Testis (tissue), 5 donors: ENCODE data around the genes TARDBP and C1orf167.

- PRO-cap, 3 experiments, result peak in 1 of 3 experiments; most common minus-strand start chr1:10867274 (in 1)
- RAMPAGE, long total RNA, 2 experiments, result no peak in any of the 2 experiments
- RRBS, result 2% methylated on average over 34 of the region's 87 CpGs
Observed at GRCh38 chr1:10866592-10867724, 70.5 kb upstream of the CASZ1 start.

- PRO-cap, 3 experiments, result no peak in any of the 3 experiments
- RAMPAGE, long total RNA, 2 experiments, result no peak in any of the 2 experiments
- RRBS, result no CpG with 5 or more reads among the region's 11 CpGs
Observed at GRCh38 chr1:10969319-10969825, 12.5 kb downstream of the C1orf127 start.

DNA sequence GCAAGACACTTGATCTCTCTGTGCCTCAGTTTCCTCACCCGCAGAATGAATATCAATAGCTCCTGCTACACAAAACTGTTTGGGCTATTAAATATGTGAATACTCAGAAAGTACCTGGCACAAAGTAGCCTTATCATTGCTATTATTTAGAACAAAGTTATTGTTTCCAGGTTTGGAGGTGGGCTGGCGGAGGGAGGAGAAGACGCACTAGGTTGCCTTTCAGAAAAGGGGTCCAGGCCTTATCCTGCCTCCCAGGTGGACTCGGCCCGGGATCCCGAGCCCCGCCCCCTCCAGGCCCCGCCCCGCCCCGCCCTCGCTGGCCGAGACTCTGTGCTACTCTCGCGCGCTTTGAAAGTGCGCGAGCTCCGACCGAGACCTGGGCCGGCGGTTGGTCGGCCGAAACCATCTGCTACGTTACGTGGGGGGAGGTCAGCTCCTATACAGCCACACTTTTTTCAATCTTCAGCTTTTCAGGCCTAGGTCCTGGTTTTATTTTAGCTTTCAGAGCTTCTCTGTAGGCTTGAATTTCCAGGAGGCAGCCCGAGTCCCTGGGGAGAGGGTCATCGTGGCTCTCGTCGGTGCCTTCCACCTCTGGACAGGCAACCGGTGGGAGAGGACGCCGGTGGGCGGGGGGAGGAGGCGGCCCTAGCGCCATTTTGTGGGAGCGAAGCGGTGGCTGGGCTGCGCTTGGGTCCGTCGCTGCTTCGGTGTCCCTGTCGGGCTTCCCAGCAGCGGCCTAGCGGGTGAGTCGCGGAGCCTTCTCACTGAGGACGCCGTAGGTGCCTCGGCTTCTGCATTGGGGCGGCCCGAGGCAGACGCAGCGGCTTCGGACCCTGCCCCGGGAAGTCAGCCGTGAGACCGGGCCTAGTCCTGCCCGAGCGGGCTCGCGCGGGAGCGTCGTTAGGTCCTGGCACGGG, at the start of gene TARDBP:
Gene TARDBP (plus strand): TSS at position 654 of the 917 bp plus-strand sequence.
- PRO-cap, 3 experiments, result peak in 3 of 3 experiments; most common plus-strand start position 659 of the sequence (in 3); most common minus-strand start position 246 of the sequence (in 2)
- RAMPAGE, long total RNA, 2 experiments, result start-site peak on the plus strand in 2 of 2 experiments, centred at position 658 of the sequence, 1,201 to 1,714 reads per replicate
- RRBS, result under 1% methylated on average over 13 of the region's 65 CpGs

DNA sequence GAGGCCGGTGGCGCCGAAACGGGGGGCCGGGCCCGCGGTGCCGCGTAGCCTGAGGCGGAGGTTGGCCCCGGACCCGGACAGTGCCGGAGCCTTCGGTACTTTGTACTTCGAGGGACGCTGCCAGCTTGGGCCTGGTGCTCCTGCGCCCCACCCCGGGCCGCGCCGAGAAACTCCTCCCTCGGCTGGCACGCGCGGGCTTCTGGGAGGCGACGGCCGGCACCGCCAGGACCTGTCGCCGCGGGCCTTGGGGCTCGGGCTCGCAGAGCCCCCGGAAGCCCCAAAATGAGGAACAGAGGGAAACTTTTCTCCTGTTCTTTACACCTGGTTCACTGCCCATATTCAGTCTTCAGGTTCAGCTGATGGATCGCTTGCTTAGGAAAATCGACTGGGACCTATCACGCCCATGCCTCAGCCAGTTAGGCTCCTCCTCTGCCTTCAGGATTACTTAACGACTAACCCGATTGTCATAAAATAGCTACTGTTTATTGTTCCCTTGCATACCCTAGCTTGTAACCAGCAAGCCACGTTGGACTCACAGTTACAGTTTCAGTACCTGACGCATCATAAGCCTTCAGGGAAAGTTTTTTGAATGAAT, 561 bp downstream of the TARDBP start:
- PRO-cap, 3 experiments, result peak in 3 of 3 experiments; most common plus-strand start position 194 of the sequence (in 2); most common minus-strand start position 164 of the sequence (in 3)
- RAMPAGE, long total RNA, 2 experiments, result no peak in any of the 2 experiments
- RRBS, result 1% methylated on average over 31 of the region's 42 CpGs

DNA sequence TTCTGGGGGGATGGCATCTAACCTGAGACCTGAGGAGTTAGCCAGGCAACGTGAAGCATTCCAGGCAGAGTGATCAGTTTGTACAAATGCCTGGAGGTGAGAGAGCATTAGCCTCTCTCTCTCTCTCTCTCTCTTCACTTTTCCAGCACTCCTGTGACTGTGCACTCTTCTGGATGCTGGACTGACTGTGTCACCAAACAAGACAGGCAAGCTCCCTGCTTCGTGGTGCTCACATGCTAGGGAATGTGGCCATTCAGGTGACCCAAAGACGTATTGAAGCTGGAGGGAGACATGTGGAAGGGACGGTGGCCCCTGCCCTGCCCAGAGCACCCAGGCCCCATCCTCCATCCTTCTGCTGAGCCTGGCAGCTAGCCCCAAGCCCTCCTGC, 48.7 kb downstream of the UBIAD1 start:
- PRO-cap, 3 experiments, result no peak in any of the 3 experiments
- RAMPAGE, long total RNA, 2 experiments, result no peak in any of the 2 experiments
- RRBS, result no CpG with 5 or more reads among the region's 4 CpGs

DNA sequence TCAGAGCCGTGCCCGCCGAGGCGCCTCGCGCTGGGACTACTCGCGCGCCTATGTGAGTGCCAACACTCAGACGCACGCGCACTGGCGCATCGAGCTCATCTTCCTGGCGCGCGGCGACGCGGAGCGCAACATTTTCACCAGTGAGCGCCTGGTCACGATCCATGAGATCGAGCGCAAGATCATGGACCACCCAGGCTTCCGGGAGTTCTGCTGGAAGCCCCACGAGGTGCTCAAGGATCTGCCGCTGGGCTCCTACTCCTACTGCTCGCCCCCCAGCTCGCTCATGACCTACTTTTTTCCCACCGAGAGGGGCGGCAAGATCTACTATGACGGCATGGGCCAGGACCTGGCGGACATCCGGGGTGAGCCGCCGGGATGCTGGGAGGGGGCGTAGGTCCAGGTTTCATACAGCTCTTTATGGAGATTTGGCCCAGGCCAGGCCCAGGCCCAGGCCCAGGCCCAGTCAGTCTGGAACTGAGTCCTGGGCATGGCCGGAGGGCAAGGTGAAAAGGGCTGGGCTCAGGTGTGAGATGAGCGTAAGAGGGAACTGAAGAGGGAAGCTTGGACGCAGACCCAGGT, 22.9 kb downstream of the DISP3 start:
- PRO-cap, 3 experiments, result peak in 3 of 3 experiments; most common plus-strand start position 98 of the sequence (in 2); most common minus-strand start position 283 of the sequence (in 1)
- RAMPAGE, long total RNA, 2 experiments, result start-site peak on the plus strand in 1 of 2 experiments, centred at positions 83 to 384 of the sequence, 21 to 66 reads per replicate; start-site peak on the minus strand in 1 of 2 experiments, centred at positions 68 to 279 of the sequence, 6 to 12 reads per replicate
- RRBS, result no CpG with 5 or more reads among the region's 41 CpGs

GRCh38 chr1:11504952-11505344, 26.0 kb downstream of the DISP3 start:
- PRO-cap, 3 experiments, result no peak in any of the 3 experiments
- RAMPAGE, long total RNA, 2 experiments, result no peak in any of the 2 experiments
- RRBS, result no CpG with 5 or more reads among the region's 2 CpGs

GRCh38 chr1:11761834-11762459, at the start of gene C1orf167:
Gene C1orf167, plus strand, starts transcription at chr1:11762193.
- PRO-cap, 3 experiments, result peak in 3 of 3 experiments; most common plus-strand start chr1:11762149 (in 1); most common minus-strand start chr1:11762081 (in 1)
- RAMPAGE, long total RNA, 2 experiments, result no peak in any of the 2 experiments
- RRBS, result 4% methylated on average over 5 of the region's 36 CpGs

DNA sequence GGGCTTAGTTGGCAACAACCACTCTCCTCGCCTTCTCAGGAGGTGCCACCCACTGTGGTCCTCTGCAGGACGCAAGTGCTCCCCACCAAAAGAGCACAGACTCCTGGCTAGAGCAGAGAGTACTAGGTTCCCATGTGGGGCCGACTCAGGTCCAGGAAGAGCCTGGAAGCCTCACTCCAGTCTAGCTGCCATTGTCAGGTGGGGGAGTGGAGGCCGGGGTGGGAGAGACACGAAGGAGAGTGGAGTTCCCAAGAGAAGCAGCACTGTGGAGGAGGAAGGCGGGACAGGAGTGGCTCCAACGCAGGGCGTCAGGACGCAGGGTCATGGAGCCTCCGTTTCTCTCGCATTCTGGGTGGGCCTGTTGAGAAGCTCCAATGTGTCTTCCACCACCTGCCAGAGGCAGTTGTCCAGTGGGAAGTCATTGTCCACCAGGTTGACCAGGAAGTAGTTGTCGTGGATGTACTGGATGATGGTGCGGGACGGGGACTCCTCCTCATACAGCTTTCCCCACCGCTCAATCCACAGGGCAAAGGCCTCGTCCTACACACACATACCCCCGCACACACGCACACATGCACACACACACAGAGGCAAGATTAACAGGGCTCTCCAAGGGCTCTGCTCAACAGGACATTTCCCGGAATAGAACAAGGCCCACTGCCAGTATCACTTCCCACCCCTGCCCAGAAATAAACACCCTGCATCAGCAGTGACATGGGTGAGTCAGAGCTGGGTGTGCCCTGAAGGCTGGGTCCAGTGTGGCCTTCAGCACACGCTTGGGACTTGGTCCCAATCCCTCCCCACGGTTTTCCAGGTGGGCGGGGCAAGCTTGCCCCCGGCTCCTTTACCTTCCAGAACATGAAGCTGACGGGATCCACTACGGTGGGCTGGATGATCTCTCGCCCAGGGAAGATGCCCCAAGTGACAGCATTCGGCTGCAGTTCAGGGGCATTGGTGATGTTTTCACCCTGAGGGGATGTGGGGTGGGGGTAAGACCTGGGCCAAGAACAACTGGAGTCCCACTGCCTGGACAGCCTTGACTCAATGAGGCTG, 15.1 kb downstream of the MTHFR start:
- PRO-cap, 3 experiments, result peak in 3 of 3 experiments; most common plus-strand start position 854 of the sequence (in 3); most common minus-strand start position 637 of the sequence (in 2)
- RAMPAGE, long total RNA, 2 experiments, result no peak in any of the 2 experiments
- RRBS, result no CpG with 5 or more reads among the region's 27 CpGs

DNA sequence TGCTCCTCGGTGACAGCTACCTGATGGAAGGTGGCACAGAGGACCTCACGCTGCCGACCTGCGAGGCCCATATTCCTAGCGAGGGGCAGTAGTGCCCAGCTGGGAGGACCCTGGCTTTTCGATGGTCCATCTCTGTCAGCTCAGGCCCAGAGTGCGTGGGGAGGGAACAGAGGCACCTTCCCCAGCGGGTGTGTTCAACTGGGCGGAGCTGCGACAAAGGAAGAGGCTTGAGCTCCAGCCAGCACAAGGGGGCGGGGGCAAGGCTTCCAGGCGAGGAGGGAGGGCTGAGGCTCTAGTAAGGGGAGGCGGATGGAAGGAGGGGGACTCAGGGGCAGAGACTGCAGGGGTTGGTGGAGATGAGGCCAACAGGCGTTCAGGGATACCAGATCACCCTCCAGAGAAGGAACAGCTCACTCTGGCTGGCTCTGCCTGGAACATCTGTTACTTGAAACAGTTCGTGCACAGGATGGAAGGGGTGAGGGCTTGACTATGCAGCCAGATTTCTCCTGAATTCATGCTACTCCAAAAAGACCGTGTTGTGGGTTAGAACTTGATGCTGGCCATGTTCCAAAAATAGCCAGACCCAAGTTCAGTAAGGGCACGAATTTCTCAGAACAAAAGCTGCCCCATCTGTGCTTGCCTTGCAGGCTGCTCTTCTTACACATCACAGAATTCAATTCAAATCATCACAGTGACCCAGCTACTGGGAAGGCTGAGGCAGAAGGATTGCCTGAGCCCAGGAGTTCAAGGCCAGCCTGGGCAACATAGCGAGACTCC, 2.2 kb downstream of the MTHFR start:
- PRO-cap, 3 experiments, result peak in 3 of 3 experiments; most common plus-strand start position 385 of the sequence (in 3); most common minus-strand start position 142 of the sequence (in 3)
- RAMPAGE, long total RNA, 2 experiments, result start-site peak on the minus strand in 2 of 2 experiments, centred at positions 148 to 179 of the sequence, 96 to 101 reads per replicate
- RRBS, result no CpG with 5 or more reads among the region's 18 CpGs

DNA sequence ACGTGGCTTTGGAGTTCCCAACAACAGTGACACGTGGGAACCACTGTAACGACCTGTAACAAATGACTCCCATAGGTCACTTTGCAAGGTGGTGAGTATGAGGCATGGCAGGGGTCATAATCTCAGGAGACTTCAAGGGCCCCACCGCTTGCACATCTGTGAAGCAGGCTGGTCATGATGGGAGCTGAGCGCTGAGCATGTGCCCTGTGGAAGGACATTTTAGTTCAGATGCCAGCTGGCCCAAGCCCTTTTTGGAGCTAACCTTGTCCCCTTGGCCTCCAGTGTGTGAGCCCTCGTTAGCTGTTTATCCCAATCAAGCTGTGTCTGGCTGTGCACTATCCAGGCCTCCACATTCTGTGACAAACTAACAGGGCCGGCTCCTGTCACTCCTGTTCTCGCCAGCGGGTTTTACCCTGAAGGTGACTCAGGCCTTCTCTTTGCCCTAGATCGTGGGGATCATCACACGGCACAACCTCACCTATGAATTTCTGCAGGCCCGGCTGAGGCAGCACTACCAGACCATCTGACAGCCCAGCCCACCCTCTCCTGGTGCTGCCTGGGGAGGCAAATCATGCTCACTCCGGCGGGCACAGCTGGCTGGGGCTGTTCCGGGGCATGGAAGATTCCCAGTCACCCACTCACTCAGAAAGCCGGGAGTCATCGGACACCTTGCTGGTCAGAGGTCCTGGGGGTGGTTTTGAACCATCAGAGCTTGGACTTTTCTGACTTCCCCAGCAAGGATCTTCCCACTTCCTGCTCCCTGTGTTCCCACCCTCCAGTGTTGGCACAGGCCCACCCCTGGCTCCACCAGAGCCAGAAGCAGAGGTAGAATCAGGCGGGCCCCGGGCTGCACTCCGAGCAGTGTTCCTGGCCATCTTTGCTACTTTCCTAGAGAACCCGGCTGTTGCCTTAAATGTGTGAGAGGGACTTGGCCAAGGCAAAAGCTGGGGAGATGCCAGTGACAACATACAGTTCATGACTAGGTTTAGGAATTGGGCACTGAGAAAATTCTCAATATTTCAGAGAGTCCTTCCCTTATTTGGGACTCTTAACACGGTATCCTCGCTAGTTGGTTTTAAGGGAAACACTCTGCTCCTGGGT, 7.5 kb downstream of the NPPA start:
- PRO-cap, 3 experiments, result no peak in any of the 3 experiments
- RAMPAGE, long total RNA, 2 experiments, result no peak in any of the 2 experiments
- RRBS, result 83% methylated on average over 3 of the region's 23 CpGs

DNA sequence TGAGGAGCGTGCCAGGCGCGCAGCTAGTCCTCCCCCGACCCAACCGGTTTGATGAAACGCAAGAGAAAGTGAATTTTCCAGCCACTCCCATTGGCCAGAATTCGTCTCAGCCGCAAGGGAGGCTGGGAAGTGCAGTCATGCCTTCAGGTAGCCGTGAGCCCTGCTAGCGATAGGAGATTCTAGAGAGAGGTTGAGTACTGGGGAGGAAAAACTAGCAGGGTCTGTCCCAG, 17.4 kb downstream of the KIAA2013 start:
- PRO-cap, 3 experiments, result peak in 3 of 3 experiments; most common plus-strand start position 134 of the sequence (in 1); most common minus-strand start position 50 of the sequence (in 3)
- RAMPAGE, long total RNA, 2 experiments, result no peak in any of the 2 experiments
- RRBS, result 2% methylated on average over 4 of the region's 10 CpGs

DNA sequence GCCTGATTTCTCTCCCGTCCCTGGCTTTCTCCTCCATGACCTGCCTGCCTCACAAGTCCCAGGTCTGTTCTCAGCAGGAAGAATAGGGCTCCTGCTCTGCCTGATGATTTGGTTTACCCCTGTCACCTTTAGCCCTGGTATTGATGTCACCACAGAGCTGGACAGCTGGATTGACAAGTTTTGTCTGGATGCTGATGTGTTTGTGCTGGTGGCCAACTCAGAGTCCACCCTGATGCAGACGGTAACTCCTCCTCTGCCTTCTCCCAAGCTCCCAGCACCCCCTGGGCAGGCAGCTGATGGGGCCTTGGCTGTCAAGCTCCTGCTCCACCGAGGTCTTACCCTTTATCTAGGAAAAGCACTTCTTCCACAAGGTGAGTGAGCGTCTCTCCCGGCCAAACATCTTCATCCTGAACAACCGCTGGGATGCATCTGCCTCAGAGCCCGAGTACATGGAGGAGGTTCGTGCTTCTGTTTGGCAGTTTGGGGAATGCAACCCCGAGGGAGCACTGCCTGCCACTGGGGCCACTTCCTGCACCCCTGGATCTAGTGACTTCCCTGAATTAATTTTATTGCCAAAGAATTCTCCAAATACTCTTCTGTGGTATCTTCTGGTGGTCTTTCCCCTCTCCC, 18.5 kb downstream of the MFN2 start:
- PRO-cap, 3 experiments, result no peak in any of the 3 experiments
- RAMPAGE, long total RNA, 2 experiments, result no peak in any of the 2 experiments
- RRBS, result no CpG with 5 or more reads among the region's 9 CpGs

- PRO-cap, 3 experiments, result peak in 1 of 3 experiments; most common plus-strand start chr1:12150717 (in 1)
- RAMPAGE, long total RNA, 2 experiments, result no peak in any of the 2 experiments
- RRBS, result no CpG with 5 or more reads among the region's 9 CpGs
Observed at GRCh38 chr1:12150269-12151337, 16.2 kb upstream of the TNFRSF1B start.

DNA sequence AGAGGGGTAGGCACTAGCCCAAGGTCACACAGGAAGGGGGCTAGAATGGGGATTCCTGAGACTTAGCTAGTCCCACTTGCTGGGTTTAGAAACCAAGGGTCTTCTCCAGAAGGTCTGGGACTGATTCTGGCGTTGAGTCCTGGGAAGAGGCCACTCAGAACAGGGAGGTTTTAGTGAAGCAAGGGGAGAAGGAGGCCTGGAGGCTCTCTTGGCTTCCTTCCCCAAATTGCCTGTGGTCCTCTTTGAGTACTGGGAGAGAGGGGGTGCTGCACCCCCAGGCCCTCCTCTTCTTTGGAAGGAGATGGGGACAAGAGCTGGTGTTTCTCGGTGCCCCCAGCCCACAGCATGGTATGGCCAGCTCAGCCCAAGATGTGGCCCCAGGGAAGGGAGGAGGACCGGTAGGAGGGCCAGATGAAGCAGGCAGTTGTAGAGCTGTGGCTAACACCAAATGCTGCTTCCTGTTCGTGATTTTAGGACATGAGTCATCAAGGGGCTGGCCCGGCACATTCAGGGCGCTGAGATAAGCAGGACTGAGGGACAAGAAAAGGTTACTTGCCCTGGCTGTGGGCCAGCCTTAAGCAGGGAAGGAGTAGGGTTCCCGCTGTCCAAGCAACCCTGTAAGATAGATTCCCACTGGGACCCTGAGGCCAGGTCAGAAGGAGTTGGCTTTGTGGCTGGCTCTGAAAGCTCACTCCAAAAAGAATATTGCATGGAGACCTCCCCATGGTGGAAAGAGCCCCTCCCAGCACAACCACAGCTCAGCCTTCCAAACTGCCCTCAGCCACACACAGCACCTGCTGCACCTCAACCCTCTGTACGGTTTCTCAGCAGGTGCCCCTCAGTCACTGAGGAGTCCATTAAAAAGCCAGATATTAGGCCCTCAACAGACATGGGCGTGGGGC, 5.0 kb upstream of the TNFRSF1B start:
- PRO-cap, 3 experiments, result no peak in any of the 3 experiments
- RAMPAGE, long total RNA, 2 experiments, result no peak in any of the 2 experiments
- RRBS, result 56% methylated on average over 2 of the region's 9 CpGs

DNA sequence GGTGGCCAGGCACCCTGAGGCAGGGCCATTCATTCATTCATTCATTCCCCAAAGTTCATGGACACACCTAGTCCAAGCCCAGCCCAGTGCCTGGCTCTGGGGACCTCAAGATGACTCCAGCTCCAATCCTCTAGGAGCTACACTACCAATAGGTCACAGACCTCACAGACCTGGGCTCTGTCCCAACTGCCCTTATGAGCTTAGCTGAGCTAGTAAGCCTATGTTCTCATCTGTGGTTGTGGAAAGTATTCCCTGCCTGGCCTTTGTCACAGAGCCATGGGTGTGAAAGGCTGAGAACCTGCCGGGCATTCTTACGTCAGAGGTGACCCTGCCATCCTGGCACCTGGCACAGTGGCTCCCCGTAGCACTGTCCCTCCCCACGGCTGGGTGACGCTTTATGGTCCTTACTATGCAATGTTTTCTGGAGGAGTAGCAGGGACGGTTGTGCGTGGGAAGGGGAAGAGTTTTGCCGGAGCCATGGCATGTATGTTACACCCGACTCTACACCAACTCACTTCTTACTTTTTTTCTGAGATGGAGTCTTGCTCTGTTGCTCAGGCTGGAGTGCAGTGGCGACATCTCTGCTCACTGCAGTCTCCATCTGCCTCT, 3.5 kb downstream of the TNFRSF1B start:
- PRO-cap, 3 experiments, result no peak in any of the 3 experiments
- RAMPAGE, long total RNA, 2 experiments, result no peak in any of the 2 experiments
- RRBS, result no CpG with 5 or more reads among the region's 10 CpGs

DNA sequence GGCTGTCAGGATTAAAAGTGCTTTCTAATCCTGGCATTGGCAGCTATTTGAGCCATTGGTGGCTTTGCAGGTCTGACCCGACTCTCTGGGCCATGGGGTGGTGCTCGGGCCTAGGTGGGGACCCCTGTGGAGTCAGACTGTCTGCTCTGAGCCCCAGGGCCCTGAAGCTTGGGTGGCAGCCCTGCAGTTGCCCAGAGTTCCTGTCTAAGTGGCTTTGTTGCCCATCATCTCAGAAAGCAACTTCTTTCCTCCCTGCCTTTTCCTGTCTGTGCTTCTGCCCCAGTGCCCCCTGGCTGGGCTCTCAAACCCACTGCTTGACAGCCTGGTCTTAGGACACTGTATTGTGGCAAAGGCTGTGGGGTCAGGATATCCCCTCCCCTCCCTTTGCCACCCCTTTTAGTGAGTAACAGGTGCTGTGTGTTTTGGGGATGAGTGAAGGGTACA, 5.6 kb downstream of the TNFRSF1B start:
- PRO-cap, 3 experiments, result no peak in any of the 3 experiments
- RAMPAGE, long total RNA, 2 experiments, result no peak in any of the 2 experiments
- RRBS, result no CpG with 5 or more reads among the region's 2 CpGs

DNA sequence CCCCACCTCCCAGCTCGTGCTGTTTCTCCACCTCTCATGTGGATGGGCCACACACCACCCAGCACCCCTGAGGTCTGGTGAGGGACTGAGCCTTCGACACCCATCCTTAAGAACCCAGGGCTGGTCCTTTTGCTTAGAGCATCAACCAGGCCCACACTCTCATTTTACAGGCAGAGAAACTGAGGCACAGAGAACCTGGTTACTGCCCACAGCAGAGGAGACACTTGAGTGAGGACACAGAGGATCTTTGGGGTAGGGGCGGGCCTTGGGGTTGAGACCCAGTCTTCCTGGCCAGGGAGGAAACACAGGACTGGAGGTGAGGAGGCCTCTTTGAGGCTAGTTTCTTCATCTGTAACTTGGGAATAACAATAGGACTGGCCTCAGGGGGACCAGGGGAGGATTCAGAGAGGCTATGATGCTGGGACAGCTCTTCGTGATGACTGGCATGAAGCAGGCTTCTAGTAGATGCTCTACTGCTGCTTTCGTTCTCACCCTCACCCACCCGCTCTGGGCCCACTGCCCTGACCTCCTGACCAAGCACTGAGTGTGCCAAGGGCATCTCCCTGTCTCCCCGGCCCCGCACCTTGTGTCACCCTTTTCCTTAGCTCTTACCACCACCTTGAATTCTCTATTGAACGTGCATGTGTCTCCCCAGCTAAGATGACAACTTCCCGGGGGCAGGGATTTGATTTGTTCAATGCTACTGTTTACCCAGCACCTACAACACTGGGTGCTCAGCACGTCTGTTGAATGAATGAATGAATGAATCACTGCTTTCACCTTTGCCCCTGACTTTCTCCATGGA, 15.2 kb downstream of the TNFRSF1B start:
- PRO-cap, 3 experiments, result no peak in any of the 3 experiments
- RAMPAGE, long total RNA, 2 experiments, result no peak in any of the 2 experiments
- RRBS, result 74% methylated on average over 3 of the region's 11 CpGs

DNA sequence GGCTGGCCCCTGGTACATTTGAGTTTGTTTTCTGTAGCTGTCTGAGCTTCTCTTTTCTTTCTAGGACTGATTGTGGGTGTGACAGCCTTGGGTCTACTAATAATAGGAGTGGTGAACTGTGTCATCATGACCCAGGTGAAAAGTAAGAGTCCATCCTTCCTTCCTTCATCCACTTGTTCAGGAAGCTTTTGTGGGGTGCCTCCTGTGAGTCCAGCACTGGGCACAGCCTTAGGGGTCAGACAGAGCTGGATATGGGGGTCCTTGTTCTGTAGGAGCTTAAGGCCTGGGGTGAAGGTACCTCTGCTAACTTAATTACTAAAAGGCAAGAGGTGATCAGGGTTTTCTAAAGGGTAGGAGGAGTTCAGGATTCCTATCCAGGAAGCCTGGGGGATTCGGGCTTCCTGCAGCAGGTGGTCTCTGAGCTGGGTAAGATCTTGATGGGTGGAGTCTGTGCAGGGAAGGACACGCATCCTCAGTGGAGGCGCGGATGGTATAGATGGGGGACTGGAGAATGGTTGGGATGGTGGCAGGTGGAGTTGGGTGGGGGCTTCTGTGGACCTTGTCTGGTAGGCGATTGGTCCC, 27.2 kb downstream of the TNFRSF1B start:
- PRO-cap, 3 experiments, result no peak in any of the 3 experiments
- RAMPAGE, long total RNA, 2 experiments, result no peak in any of the 2 experiments
- RRBS, result no CpG with 5 or more reads among the region's 5 CpGs

DNA sequence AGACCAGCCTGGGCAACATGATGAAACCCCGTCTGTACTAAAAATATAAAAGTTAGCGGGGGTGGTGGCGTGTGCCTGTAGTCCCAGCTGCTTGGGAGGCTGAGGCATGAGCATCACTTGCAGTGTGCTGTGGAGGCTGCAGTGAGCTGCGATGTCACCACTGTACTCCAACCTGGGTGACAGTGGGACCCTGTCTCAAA, 8.0 kb downstream of the VPS13D start:
- PRO-cap, 3 experiments, result no peak in any of the 3 experiments
- RAMPAGE, long total RNA, 2 experiments, result no peak in any of the 2 experiments
- RRBS, result no CpG with 5 or more reads among the region's 4 CpGs